T-cell (primary cell): ENCODE measurements around a stretch of chr18.

- PRO-cap, 7 experiments: no peak in any of the 7 experiments
These were observed 3.8 kb downstream of the LMAN1 start for GRCh38 chr18:59355270-59355630.

- PRO-cap, 7 experiments: peak in 7 of 7 experiments; most common plus-strand start chr18:59359517 (in 7)
These were observed 287 bp upstream of the LMAN1 start for GRCh38 chr18:59359321-59359782.

GRCh38 chr18:59629710-59630085 lies 67.5 kb downstream of the CCBE1 start:
- PRO-cap, 7 experiments: no peak in any of the 7 experiments

- PRO-cap, 7 experiments: no peak in any of the 7 experiments
These were observed 3.5 kb upstream of the CCBE1 start for GRCh38 chr18:59700596-59701161.

DNA sequence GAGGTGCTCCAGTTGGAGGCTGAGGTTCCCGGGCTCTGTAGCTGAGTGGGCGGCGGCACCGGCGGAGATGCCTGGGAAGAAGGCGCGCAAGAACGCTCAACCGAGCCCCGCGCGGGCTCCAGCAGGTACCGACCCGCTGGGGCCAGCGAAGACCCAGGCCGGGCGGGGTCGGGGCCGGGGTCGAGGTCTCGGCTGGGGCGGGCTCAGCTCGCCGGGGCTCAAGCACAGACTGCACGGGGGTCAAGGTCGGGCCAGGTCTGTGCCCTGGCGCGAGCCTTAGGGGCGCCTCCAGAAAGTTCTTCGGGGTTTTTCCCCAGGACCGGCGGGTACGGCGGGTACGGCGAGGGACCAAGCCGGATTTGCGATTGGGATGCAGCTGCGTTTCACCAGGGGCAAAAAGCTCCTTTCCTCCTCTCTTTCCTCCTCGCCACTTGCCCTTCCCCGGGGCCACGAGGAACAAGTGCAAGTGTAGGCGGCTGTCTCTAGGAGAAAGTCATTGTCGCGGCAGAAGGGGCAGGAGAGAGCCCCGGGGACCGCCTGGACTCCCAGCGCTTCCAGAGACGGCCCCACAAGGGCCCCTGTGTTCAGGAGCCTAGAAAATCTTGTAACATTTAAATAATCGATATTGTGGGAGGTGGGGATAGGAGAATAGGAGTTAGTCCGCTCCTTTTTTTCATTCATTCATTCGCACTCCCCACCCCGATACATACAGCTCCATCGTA lies 476 bp downstream of the PMAIP1 start:
- PRO-cap, 7 experiments: peak in 2 of 7 experiments; most common plus-strand start position 496 of the sequence (in 1); most common minus-strand start position 578 of the sequence (in 1)

DNA sequence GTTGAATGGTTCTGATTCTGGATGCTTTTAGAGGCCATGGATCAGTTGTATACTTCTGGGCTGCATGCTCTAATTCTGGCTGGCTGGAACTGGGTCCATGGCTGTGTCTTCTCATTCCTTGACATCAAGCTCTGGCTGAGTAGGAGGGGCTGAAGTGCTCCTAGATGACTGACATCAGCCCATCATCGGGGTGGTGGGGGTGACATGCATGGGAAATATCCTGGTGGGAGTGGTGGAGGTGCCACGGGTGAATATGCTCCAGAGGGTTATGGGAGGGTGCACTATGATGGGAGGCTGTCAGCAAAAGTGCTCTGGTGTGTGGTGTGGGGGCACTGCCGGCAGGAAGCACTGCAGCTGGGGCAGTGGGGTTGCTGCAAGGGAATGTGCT lies 52.1 kb downstream of the MC4R start:
- PRO-cap, 7 experiments: no peak in any of the 7 experiments

DNA sequence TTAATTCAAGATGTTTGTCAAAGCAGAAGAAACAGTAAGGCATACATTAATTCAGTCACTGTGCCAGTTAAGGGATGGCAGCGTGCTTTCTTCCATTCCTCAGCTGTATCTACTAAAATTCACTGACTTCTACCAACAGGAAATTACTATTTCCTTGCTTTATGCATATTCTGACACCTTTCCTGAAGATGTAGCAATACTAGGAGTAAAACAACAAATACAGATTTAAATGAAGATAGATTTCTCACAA lies 59.9 kb downstream of the RNF152 start:
- PRO-cap, 7 experiments: no peak in any of the 7 experiments

- PRO-cap, 7 experiments: no peak in any of the 7 experiments
These were observed 348 bp downstream of the RNF152 start for GRCh38 chr18:61892466-61892852.

- PRO-cap, 7 experiments: no peak in any of the 7 experiments
These were observed 57.1 kb upstream of the RNF152 start for GRCh38 chr18:61949729-61950486.

DNA sequence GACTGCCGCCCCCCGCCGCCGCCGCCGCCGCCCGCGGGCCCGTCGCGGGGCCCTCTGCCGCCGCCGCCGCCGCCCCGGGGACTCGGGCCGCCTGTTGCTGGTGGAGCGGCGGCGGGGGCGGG lies 578 bp downstream of the ZCCHC2 start:
- PRO-cap, 7 experiments: peak in 3 of 7 experiments; most common minus-strand start position 56 of the sequence (in 3)

DNA sequence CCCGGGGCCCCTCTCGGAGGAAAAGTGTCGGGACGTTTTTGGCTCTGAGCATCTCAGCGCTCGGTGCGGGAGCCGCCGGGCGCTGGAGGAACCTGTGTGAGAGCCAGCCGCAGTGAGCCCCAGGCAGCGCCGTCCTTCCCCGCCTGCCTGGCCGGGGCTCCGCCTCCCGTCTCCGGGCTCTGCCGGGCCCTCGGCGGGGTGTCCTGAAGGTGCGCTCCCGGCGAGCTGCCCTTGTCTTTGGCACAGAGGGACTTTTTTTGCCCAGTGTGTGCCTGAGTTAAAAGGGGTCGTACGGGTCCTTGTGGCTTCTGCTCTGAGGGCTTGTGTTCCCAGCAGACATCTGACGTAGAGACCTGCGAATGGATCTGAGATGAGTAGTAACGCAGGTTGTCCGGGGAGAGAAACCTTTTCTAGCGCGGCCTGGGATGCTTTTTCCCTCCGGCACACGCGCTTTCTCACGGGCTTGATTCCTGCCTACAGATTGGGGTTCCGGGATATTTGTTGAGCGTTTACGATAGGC lies 1.9 kb downstream of the ZCCHC2 start:
- PRO-cap, 7 experiments: peak in 7 of 7 experiments; most common plus-strand start position 409 of the sequence (in 4); most common minus-strand start position 76 of the sequence (in 3)

DNA sequence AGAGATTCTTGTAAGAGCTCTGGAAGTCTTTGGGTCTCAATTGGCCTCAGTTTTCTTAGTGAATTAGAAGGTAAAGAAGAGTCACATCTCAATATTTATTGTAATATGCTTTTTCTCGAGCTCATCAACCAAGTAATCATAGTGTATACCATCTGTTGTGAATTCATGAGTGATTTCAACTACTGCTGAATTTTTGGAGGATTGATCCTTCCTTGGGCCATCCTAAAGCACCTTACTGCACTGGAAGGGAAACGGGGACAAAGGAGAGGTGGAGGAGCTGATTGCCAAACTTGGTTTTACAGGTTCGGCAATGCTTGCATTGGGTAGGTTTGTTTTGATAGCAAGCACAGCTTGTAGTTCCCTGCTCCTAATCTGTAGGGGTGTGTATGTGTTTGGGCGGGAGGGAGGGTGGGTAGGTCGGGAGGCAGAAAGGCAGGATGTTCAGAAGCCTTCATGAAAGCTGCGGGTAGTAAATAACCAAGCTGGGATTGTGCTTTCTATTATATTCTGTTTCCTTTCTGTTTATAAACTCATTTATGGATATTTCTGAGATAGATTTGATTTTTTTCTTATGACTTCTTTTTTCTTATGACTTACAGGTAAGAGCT lies 24.5 kb downstream of the PHLPP1 start:
- PRO-cap, 7 experiments: no peak in any of the 7 experiments

- PRO-cap, 7 experiments: no peak in any of the 7 experiments
These were observed 135.2 kb downstream of the PHLPP1 start for GRCh38 chr18:62850401-62851089.

GRCh38 chr18:63126988-63128075 lies 192.2 kb downstream of the BCL2 start:
- PRO-cap, 7 experiments: no peak in any of the 7 experiments

GRCh38 chr18:63157406-63158541 lies 161.8 kb downstream of the BCL2 start:
- PRO-cap, 7 experiments: peak in 4 of 7 experiments; most common plus-strand start chr18:63157643 (in 1); most common minus-strand start chr18:63157830 (in 3)

DNA sequence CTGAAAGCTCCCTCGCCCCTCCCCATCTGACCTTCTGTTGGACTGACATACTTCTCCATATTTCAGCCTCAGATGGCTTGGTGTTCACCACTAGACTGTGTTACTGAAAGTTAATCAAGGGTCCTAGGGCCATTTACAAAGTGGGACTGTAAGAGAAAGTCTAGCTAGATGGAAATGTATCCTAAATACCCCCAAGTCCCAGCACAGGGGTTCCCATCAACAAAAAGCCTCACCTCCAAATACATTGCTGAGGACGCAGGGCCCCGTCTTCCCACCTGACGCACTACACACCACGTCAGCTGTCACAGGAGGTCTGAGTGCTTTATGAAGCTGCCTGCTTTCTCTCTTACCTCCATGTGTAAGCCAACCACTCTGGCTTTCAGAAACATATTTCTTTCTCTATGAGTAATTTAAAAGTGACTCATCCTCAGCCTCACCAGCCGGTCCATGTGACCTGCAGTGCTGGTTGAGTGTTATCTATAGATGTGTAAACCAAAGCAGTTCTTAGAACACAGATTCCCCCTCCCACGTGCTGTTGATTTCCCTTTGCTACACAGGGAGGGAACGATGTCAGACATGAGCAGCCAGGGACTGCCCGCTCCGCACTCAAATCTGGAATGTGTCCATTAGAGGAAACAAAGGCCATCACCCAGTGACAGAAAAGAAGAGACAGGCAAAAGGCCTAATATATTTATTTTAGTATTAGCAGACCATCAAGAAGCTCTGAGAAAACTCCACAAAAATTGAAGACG lies 157.9 kb downstream of the BCL2 start:
- PRO-cap, 7 experiments: peak in 7 of 7 experiments; most common plus-strand start position 302 of the sequence (in 2); most common minus-strand start position 315 of the sequence (in 7)

DNA sequence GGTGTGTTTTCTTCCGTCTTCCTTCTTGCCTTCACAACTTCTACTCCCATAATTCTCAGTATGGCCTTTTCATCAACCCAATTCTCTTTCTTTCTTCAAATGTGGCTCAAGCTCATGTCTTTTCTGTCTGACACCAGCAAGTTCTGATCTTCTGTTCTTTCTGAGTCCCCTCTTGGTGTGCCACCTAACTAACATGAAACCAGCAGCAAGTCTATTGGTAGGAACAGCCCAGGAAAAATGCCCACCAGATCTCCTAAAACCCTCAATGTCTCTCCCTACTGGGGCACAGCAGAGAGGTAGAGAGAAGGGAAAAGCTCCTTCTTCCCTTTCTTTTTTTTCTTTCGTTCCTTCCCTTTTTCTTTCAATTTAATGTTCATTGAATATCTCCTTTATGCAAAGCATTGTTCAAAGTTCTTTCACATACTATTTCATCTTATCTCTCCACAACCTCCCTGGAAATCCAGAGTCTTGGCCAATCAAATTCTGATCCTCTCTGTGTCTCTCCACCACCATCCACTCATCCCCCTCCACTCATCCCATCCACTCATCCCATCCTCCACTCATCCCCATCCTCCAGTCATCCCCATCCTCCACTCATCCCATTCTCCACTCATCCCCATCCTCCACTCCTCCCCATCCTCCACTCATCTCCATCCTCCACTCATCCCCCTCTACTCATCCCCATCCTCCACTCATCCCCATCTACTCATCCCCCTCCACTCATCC lies 101.3 kb downstream of the BCL2 start:
- PRO-cap, 7 experiments: no peak in any of the 7 experiments

DNA sequence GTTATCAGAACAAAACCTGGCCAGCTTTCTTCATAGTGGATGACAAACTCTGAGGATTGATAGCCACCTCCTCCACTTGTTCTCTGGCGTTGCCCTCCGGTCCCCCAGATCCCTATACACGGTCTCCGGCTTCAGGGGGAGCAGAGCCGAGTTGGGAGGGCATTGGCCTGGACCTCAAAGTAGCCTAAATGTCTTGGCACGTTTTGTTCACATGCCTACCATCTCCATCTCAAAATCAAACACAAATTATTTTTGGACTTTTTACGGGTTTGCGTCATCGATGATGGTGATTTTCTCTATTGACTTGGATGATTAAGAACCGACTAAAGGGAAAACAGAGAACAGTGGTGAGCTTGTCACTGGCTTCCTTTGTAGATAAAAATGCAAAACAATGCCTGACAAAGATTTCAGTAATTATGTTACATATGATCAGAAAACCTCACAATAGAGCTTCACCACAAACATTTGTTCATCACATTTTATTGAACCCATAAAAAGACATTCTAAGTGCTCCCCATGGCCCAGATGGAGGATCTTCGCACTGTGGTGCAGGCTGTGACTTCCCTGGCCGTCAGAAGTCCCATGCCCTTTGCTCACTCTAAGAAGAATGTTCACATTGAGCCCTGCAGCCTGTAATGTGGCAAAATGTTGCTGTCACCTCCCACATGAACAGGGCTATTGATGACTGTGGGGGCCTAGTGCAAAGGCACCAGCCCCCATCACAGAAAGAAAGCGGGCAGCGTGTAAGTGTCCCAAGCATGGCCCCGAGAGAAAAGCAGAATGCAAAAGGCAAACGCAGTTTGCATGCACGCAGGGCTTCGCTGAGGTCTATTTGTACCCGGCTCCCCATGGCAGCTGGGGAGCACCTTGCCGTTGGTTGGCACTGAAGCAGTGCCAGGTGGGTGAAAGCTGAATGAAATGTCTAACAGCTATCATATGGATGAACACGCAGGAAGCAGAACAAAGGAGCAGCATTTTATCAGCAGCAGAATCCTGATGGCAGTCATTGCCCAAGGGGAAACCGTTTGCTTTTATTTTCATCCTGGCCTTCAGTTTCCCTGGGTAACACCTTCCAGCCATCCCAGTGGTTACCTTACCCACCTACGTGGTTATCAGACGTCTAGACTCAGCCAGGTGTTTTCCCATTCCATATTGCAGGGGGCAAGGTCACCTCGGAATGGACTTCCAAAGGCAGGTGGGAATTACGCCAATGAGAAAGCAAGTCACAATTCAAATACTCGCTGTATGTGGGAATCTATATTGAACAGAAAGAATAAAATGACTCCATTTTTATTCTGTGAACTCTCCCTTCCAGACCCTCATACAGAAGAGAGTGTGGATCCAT lies 60.5 kb downstream of the BCL2 start:
- PRO-cap, 7 experiments: no peak in any of the 7 experiments

GRCh38 chr18:63267940-63268399 lies 51.6 kb downstream of the BCL2 start:
- PRO-cap, 7 experiments: no peak in any of the 7 experiments

GRCh38 chr18:63310536-63311161 lies 8.9 kb downstream of the BCL2 start:
- PRO-cap, 7 experiments: no peak in any of the 7 experiments